ENCODE results near the gene MX2.

GRCh38 chr21:41166751-41167240 lies 1.2 kb upstream of the BACE2 start:
- PRO-cap, result no peak
- RAMPAGE, long total RNA, 2 experiments, result no peak in any of the 2 experiments

DNA sequence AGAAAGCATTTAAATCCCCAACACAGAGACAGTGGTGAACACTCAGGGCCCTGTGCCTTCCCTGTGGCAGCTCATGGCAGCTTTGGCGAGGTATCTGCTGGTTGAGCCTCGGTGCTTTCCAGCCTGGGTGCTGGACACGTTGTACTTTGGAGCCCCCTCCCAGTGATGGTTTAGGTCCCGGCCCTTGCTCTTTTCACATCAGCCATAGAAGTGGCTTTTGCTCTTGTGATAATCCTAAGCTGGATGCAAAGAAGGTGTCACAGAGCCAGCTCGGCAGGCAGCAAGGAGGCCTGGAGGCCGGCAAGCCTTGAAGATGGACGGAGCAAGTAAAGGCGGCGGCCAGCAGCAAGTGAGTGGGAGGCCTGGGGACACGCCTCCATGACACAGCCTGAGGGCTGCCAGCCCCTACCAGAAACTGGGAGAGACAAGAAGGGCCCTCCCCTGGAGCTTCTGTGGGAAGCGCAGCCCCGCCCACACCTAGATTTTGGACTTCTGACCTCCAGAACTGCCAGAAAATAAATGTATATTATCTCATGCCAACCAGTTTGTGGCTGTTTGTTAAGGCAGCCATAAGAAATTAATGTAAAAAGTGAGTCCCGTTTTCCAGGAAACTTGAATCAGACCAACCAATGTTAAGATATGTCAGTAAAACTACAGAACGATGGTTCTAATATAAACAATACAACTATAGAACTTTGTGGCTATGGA lies 49.7 kb downstream of the BACE2 start:
- PRO-cap, result no peak
- RAMPAGE, long total RNA, 2 experiments, result no peak in any of the 2 experiments

GRCh38 chr21:41219301-41220180 lies 51.6 kb downstream of the BACE2 start:
- PRO-cap, result no peak
- RAMPAGE, long total RNA, 2 experiments, result no peak in any of the 2 experiments

DNA sequence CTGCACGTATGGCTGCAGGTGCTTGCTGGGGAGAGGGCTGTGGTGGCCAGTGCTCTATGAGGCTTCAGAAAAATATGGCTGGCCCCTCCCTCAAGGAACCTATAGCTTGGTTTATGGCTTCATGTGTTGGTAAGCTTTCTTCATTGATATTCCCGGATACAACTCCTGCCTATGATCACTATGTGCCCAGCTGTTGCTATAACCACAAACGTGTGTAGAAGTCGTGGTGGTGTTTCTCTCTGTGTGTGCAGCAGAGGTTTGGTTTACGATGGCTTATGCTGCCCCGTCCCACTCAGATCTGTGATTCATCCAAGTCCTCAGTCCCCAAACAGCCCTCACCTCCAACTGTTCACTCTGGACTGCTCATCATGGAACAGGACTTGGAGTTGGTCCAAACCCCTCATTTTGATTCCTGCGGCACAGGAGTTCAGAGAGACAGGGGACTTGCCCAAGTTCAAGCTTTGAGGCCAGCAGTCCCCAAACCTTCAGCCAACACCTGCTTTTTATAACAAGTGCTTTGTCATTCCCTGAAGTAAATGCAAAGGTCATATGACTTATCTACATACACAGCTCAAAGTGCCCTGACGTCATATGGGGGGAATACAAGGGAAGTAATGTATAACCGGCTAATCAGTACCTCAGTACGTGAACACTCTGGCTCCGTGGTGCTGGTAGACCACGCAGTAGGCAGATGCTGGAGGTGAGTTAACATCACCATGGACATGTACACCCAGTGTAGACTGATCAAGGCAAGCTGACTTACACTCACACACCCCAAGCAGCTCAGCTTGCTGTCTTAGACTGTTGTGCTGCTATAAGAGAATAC lies 59.8 kb downstream of the BACE2 start:
- PRO-cap, result no peak
- RAMPAGE, long total RNA, 2 experiments, result start-site peak on the plus strand in 1 of 2 experiments, centred at position 767 of the sequence, 8 reads per replicate

DNA sequence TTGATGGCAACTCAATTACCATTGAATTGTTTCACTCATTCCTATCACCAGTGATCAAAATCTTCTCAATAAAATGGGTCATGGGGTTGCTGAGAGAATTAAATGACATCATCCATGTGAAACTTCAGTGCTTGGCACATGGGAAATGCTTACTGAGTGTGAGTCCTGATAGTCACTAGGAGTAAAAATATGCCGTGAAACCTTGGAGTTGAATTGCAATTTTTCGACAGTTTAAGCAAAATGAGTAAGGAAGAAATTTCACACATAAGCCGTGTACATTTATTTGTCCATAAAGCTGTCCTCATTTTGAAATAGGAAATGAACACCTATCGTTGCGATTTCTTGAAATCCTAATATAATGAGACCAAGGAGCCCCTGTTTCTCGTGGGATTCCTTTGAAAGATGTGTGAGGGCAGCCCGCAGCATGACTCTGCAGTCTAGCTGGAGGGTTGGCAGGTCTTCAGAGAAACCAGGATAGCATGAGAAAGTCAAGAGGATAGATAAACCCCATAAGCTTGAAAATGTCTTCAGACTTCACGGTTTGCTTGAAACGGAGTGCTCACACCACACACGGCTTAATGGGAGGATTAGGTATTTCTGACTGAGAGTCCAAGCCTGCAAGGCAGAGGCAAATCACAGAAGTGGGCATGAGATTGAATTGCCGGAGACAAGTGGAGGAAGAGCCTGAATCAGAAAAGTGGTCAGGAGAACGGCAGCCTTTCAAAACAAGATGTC lies 59.0 kb upstream of the FAM3B start:
- PRO-cap, result no peak
- RAMPAGE, long total RNA, 2 experiments, result start-site peak on the plus strand in 1 of 2 experiments, centred at position 401 of the sequence, 9 reads per replicate

DNA sequence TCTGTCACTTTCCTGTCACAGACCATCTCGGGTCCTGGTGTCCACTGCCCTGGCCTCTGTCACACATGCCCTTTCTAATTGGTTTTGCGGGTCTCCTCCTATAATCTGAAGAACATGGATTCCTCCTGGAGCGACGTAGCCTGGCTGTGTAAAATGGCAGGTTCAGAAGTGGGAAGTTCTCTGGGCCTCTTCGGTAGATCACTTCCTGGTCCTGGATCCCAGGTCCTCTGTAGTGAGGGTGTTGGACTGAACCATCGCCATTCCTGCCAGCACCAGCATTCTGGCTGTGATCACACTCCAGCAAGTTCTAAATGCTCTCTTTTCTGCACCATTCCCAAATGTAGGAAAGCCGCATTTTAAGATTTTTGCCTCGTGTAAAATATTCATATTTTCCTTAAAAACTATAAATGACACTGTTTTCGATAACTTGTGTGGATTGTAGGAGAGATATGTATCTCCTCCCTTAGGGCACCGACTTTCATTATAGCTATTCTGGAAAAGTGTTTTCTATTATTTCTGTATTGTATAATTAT lies 967 bp downstream of the FAM3B start:
- PRO-cap, result unidirectional peak, minus-strand start at position 107 of the sequence; unidirectional peak, minus-strand start at position 155 of the sequence
- RAMPAGE, long total RNA, 2 experiments, result no peak in any of the 2 experiments

DNA sequence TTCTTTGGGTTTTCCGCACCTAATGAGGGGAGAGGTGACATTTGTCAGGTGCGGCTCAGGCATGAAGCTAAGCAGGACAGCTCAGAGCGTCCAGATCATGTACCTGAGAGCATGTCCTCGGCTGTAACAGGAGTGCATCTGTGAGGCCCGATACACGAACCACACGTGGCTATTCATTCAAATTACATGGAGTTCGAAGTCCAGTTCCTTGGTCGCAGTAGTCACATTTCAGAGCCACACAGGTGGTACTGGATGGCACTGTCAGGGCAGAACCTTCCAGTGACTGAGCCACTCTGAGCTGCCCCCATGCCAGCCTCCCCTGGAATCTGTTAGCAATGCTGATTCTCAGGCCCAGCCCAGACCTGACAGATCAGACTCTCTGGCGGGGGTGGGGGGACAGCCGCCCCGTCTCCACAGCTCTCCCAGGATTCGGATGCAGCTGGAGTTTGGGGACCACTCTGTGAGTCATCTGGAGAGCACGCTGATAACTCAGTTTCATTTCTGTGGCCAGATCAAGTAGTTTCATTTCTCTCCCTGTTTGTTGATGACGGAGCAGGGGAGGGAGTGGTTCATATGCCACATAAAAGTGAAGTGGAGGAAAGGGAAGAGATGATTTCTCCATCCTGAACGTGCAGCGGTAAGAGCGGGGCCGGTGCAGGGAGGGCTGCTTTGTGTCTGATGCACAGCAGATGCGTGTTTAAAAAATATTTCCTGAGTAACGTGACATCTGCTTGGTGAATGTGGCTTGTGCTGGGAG lies at the start of gene MX2:
TSS of gene MX2 (plus strand) at position 609 of the 757 bp plus-strand sequence.
- PRO-cap, result unidirectional peak, plus-strand start at position 612 of the sequence
- RAMPAGE, long total RNA, 2 experiments, result no peak in any of the 2 experiments

DNA sequence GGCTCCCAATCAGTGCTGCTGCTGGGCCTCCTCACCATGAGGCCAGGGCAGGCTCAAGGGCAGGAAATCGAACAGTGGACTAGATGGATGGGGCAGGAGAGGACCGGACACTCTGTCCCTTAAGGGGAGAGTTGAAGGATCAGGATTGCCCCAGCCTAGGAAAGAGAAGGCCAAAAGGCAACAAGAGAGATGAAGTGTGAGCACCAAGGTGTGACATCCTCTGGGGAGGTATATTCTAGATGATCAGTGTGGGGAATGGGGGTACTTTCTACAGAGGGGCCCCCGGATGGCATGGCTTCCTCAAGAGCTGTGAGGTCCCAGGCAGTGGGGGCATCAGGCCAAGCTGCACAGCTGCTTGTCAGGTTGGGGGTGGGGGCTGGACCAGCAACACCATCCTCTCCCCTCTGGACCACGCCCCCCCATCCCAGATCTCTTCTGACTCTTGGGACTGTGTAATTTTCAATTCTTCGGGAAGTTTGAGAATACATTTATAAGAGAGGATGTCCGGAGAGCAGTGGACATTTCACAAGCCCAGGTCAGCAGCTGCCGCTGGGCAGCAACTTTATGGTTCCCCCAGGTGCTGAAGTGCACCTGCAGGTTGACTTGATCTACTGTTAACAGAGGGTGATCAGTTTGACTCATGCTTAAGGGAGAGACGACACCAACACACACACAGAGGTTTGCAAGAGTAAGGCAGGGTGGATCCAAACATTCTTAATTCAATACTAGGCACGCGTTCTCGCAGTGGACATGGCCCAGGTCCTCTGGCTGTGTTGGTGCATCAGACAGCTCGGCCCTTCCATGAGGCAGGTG lies 34.1 kb downstream of the MX1 start:
- PRO-cap, result no peak
- RAMPAGE, long total RNA, 2 experiments, result no peak in any of the 2 experiments

DNA sequence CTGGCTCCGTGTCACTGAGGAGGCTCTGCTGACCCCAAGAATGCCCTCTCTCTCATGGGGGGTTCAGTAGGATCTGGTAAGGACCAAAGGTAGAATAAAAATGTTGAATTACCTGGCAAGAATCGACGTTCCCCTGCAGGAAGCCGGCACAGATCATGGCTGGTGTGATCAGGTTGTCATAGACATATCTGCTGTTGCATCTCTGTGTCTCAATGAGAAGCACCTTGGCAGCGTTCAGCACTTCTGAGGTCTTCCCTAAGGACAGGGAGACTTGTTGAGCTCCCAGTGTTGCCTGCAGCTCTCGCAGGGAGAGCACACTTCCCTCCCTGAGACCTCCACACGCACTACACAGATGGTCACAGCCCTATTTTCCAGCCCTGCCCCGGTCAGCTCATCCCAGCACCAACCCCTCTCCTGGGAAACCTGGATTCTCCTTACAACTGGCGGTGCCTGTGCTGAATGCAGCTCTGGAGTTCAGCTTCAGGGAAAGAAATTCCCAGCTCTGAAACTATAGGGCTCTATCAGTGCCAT lies 39.6 kb downstream of the TMPRSS2 start:
- PRO-cap, result no peak
- RAMPAGE, long total RNA, 2 experiments, result start-site peak on the minus strand in 1 of 2 experiments, centred at position 196 of the sequence, 16 reads per replicate

- PRO-cap, result no peak
- RAMPAGE, long total RNA, 2 experiments, result start-site peak on the minus strand in 1 of 2 experiments, at chr21:41469453-41469663 at its widest, 6 to 8 reads per replicate
Observed at GRCh38 chr21:41468977-41470176, 38.6 kb downstream of the TMPRSS2 start.

DNA sequence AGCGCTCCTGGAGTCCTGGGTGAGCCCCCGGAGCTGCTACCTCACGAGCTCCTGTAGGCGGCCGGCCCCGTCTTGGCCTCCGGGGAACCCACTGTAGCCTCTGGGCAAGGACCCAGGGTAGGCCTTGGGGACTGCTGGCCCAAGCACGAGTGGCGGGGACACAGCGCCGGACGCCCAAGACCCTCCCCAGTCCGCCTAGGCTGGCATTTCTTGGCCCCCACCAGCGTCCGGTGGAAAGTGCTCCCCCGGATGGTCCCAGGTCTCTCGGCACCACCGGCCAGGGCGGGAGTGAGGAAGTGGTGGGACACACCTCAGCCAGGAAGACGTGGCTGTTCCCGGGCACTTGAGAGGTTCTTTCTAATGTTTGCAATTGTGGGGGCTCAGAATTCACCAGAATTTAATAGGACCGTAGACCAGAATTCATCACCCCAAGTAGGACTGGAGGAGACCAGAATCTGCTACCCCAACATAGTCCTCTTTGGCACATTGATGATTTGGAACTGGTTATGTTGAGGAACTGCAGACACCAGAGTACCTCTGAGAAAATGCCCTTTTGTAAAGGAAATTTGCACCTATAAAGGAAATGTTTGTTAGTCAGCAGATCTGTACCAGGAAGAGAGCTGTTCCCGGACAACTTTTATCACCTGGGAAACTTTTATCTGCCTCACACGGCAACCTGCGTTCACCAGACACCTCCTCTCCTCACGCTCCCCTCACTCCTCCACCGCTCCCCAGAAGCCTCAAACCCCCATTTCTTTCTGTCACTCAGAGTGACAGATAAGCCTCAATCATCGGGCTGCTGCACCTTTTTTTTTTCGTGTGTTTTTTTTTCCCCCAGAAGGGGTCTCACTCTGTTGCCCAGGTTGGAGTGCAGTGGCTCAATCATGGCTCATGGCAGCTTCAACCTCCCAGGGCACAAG lies 765 bp upstream of the TMPRSS2 start:
- PRO-cap, result bidirectional peak, plus-strand start at position 288 of the sequence, minus-strand start at position 93 of the sequence; bidirectional peak, plus-strand start at position 664 of the sequence, minus-strand start at position 551 of the sequence
- RAMPAGE, long total RNA, 2 experiments, result no peak in any of the 2 experiments

DNA sequence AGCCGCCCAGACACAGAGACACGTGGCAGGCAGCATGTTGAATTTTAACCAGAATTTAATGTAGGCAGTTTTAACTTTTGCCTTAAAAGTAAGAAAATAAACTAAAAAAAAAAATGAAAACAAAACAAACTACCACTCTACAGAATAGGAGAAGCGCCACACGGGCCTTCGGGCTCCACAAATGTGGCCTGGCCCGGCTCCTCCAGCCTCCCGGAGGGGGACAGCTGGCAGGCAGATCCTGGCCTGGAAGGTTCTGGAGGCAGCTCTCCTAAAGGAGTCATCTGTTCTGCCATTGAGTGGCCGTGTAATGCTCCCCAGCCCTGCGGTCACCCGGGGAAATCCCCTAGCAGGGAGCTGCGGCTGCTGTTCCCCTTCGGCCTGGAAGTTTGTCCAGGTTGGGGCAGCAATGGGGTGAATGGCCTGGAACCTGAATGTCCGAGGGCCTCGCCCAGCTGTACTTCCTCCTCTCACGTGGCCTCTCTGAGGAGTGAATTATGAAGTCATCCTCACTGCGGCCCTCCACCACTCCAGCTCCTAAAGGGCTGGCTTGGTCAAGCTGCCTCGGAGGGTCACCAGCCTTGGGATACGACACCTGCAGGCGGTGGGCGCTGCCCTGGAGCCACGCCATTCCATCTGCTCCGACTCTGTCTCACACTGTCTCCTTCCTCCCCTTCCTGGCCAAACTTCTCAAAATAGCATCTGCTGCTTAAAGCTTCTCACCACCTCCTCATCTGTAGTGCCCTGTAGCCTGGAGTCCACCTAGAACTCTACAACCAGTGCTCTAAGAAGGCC lies 54.2 kb upstream of the TMPRSS2 start:
- PRO-cap, result no peak
- RAMPAGE, long total RNA, 2 experiments, result no peak in any of the 2 experiments

- PRO-cap, result no peak
- RAMPAGE, long total RNA, 2 experiments, result no peak in any of the 2 experiments
Observed at GRCh38 chr21:41579625-41580557, 71.9 kb upstream of the TMPRSS2 start.

GRCh38 chr21:41592984-41593571 lies 85.1 kb upstream of the TMPRSS2 start:
- PRO-cap, result no peak
- RAMPAGE, long total RNA, 2 experiments, result no peak in any of the 2 experiments

- PRO-cap, result no peak
- RAMPAGE, long total RNA, 2 experiments, result no peak in any of the 2 experiments
Observed at GRCh38 chr21:41634939-41635376, 127.0 kb upstream of the TMPRSS2 start.

GRCh38 chr21:41664921-41665449 lies 101.9 kb downstream of the RIPK4 start:
- PRO-cap, result no peak
- RAMPAGE, long total RNA, 2 experiments, result no peak in any of the 2 experiments

GRCh38 chr21:41678863-41679379 lies 87.9 kb downstream of the RIPK4 start:
- PRO-cap, result bidirectional peak, plus-strand start at chr21:41679222, minus-strand start at chr21:41679077
- RAMPAGE, long total RNA, 2 experiments, result no peak in any of the 2 experiments

GRCh38 chr21:41680068-41680922 lies 86.6 kb downstream of the RIPK4 start:
- PRO-cap, result no peak
- RAMPAGE, long total RNA, 2 experiments, result no peak in any of the 2 experiments

DNA sequence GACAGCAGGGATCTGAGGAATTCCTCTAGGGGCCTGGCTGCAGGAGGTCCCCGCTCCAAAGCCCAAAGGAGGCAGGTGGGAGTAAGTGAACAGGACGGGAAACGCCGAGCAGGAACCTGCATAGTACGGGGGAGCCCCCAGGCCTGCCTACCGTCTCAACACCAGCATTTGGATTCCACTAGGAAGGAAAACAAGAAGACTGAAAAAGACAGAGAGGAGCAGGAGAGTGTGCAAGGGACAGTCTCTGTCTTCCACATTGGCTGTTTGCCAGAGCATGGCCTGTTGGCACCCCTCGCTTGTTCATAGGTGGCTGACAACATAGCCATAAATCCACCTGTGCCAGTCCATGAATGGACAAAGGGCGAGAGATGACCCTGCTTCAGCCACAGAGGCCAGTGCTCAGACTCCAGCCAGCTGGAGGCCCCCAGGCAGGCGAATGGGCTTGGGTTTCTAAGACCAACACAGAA lies 60.7 kb downstream of the RIPK4 start:
- PRO-cap, result no peak
- RAMPAGE, long total RNA, 2 experiments, result no peak in any of the 2 experiments

GRCh38 chr21:41706550-41706936 lies 60.3 kb downstream of the RIPK4 start:
- PRO-cap, result no peak
- RAMPAGE, long total RNA, 2 experiments, result no peak in any of the 2 experiments